ENCODE measurements around a stretch of chr1.

GRCh38 chr1:3089294-3089962 lies 20.4 kb downstream of the PRDM16 start:
- RRBS: 61% methylated on average over 6 of the region's 24 CpGs

DNA sequence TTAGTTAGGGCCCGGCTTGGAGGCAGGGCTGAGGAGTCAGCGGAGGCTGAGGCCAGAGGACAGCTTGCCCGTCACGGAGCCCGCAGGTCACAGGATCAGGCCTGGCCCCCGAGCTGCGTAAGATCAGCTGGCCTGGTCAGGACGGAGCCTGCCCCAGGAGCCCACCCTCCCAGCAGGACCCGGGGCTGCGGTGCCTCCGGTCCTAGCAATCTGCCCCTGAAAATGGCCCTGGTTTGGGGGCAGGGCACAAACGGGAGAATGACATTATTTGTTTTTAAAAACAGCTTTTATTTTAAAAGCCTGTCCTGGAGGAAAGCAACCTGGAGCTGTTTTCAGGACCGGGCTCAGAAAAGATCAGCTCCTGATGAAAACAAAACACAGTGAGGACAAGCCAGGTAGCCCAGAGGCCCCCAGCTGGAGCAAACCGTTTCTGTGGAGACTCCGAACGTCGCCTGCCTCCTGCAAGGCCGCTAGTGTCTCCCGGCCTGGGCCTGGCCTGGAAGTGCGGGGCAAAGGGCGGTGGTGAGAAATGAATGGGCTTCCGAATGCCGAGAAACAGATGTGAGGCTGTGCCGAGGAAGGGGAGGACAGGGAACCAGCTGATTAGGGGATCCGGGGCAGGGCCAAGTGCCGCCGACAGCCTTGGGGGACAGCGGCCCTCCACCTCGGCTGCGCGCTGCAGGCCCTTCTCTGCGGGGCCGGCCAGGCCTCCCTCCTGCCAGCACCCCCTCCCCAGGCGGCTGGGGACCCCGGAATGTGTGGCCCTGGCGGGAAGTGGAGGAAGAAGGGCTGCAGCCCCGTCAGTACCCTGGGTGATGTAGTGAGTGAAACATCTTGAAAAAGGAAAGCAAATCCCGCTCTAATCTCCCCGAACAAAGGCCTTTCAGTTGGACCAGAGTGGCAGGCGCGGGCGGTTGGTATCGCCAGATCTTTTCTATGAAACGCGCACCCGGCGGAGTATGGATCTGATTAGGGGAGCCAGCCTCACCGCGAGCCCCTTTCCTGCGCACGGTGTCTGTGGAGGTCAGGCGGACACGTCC lies 52.4 kb downstream of the PRDM16 start:
- RRBS: 64% methylated on average over 3 of the region's 53 CpGs

- RRBS: 74% methylated on average over 5 of the region's 17 CpGs
Measured at GRCh38 chr1:3213606-3214132, 144.7 kb downstream of the PRDM16 start.

DNA sequence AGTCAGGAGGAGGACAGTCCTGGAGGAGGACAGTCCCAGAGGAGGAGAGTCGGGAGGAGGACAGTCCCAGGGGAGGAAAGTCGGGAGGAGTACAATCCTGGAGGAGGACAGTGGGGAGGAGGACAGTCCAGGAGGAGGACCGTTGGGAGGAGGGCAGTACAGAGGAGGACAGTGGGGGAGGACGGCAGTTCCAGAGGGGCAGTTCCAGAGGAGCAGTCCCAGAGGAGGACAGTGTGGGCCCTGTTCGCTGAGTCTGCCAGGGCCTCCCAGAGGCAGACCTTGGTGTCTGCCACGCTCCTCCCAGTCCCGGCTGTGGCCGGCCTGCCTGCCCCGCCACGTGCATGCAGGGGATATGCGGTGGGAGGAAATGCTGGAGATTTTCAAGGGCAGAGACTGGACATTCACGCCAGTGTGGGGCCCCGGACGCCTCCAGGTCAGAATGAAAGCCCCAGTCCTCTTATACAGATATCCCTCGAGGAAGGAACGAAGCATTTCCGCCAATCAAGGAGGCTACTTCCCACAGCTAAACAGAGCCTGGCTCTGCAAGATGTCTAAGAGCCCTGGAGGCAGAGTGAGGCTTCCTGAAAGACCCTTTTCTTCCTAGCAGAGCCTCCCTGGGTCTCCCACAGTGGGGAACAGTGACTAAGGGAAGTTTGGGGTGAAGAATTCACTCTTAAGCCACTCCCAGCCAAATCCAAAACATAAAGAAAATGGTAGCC lies 183.6 kb upstream of the ARHGEF16 start:
- RRBS: 50% methylated on average over 2 of the region's 17 CpGs

DNA sequence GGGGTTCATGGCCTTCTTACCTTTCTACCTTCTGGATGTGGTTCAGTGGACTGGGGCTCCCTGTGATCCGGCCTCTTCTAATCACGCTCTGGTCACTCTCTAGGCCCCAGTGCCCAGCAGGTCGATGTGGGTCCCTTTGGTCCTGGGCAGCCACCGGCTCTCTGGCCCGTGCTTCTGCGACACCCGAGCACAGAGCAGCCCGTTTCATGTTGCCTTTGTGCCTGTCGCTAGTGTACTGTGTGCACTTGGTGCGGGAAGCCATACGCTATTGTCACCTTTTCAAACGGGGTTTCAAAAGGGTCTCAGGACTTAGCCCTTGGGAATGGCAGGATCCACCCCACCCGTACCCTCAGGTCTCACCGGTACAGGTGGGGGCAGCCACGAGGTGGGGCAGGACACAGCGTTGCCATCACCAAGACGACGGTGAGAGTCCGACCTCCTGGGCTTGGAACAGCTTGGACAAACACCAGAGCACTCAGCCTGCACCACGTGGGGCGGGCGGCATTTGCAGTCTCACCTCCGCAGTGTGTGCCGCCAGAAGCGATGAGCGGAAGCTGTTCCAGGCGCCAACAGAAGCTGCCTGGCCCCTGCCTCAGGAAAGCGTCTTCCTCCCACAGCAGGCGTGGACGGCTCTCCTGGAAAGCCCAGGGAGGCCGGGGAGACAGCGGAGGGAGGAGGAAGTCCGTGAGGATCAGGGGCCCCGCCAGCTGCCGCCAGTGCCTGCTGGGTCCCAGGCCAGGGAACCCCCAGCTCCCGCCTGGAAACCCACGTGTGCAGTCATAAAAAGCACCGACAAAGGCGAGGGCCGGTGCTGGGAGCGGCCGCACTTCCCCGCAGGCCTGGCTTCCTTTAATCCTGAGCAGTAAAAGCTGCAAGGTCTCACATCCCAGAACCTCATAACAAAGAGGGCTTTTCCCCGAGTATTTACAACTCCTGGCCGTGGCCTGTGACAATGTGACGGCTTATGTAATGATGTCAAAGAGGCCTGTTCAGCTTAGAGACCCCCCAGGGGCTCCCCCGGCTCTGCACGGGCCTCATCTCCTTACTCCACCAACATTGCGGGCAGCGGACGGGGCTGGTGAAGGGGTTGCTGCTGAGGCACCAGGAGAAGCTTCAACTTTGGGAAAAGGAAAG lies 131.2 kb upstream of the ARHGEF16 start:
- RRBS: 93% methylated on average over 4 of the region's 51 CpGs

GRCh38 chr1:3393017-3394220 lies 61.0 kb upstream of the ARHGEF16 start:
- RRBS: 9% methylated on average over 28 of the region's 84 CpGs

DNA sequence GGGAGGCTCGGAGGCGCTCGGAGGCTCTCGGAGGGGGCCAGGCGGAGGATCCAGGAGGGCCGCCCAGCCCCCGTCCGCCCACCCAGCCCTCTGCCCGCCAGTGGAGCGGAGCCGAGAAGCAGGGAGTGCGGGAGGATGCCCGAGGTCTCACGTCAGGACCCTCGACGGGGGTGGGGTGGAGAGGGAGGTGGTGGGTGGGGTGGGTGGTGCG lies 60.3 kb upstream of the ARHGEF16 start:
- RRBS: no CpG with 5 or more reads among the region's 17 CpGs

GRCh38 chr1:3623946-3624859 lies 612 bp upstream of the TPRG1L start:
- RRBS: 2% methylated on average over 31 of the region's 74 CpGs

- RRBS: 67% methylated on average over 2 of the region's 35 CpGs
Measured at GRCh38 chr1:3631574-3632448, 7.0 kb downstream of the TPRG1L start.

DNA sequence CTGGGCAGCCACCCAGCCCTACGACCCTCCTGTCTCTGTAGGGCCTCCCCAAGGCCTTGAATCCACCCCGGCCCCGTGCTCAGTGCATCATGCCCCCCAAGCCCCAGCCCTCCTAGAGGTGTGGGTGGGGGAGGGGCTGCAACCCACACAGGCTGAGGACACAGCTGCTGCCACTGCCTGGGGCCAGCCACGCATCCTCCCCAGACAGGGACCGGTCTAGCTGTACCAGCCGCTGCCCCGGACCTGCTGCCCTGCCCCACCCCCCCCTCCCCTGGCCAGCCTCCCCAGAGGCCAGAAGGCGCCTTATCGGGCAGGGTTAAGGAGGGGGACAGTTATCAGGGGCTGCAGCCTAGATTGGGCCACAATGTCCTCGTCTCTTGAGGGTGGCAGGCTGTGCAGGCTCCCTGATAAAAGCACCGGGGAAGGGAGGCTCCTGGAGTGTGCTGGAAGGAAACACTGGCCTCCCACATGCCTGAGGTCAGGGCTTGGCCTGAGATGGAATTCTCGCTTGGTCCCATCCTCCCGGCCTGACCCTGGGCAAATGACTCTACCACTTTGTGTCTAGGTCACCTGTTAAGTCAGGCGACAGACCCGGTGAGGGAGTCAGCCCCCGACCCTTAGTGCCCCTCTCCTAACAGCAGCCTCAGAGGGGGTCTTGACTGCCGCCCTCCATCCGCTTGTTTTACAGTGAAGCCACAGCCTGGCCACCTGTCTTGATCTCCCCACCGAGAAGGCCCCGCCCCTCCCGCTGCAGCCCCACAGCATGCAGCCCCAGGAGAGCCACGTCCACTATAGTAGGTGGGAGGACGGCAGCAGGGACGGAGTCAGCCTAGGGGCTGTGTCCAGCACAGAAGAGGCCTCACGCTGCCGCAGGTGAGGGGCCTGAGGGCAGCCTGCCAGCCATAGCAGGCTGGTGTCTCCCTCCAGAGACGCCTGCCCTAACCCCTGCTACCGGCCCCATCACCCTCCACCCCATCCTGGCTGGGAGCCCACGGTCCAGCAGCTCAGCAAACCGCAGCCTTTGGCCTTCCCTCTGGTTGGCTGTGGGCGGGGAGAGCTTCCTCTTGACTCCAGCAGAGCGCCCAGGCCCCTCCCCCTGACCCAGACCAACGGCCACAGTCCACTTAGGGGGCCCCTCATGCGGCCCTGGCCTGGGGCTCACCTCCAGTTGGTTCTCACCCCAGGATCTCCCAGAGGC lies 2.5 kb downstream of the SMIM1 start:
- RRBS: 35% methylated on average over 5 of the region's 34 CpGs

DNA sequence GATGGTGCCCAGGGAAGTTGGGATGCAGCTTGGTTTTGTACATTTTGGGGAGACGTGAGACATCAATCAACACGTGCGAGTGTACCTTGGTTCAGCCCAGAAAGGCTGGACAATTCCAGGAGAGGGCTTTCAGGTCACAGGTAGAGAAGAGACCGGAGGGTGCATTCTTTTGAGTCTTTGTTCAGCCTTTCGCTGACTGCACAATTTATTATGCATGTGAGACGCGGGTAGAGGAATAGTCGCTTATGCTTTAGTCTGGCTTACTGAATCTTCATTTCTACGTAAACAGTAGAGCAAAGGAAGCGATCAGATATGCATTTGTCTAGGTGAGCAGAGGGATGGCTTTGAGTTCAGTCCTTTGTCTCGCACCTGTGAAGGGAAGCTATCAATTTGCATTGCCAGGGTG lies 499 bp upstream of the LRRC47 start:
- RRBS: no CpG with 5 or more reads among the region's 11 CpGs

DNA sequence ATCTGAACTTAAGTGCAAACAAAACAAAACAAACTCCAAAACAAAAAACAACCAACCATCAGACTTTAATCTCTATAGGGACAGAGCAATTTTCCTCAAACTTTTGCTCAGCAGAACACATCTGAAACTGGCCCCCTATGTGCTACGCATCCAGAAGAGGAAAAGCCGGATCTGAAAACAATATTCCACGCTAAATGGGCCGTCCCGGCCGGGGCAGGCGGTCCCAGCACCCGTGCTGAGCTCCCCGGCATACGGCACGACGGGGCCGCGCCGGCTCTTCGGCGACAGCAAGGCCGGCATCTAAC lies 623 bp downstream of the CEP104 start:
- RRBS: 0% methylated on average over 6 of the region's 18 CpGs

GRCh38 chr1:4127286-4127631 lies 227.2 kb upstream of the C1orf174 start:
- RRBS: no CpG with 5 or more reads among the region's 12 CpGs

GRCh38 chr1:4963089-4963624 lies 308.7 kb downstream of the AJAP1 start:
- RRBS: no CpG with 5 or more reads among the region's 11 CpGs

DNA sequence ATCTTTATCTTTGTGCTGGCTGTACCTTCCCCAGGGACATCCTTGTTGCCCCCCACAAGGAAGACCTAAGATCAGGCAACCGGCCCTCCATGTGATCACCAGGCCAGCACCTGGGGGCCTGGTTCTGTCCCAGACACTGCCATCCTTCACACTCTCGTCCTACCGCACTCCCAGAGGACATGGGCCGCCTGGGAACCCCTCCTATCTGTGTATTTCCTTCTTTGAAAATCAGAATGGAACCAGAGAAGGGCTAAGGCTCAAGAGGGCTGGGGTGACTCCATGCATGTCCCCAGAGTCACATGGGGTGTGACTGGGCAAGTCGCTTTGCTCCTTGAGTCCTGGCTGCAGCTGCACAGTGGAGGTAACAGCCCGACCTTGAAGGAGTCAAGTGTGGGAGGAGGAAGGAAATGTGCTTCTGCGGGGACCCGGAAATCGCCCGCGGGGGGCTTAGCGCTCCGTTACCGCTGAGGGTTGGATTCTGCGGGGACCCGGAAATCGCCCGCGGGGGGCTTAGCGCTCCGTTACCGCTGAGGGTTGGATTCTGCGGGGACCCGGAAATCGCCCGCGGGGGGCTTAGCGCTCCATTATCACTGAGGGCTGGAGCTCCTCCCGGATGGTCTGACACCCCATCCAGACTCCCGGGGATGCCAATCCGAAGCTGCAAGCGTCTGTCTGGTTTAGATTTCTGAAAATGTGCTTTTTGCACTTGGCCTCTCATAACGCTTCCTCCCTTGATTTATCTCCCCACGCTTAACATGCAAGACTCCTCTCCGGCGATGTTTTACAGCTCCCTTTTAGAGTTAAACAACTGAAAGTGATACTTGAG lies 278.9 kb downstream of the NPHP4 start:
- RRBS: 71% methylated on average over 4 of the region's 36 CpGs

DNA sequence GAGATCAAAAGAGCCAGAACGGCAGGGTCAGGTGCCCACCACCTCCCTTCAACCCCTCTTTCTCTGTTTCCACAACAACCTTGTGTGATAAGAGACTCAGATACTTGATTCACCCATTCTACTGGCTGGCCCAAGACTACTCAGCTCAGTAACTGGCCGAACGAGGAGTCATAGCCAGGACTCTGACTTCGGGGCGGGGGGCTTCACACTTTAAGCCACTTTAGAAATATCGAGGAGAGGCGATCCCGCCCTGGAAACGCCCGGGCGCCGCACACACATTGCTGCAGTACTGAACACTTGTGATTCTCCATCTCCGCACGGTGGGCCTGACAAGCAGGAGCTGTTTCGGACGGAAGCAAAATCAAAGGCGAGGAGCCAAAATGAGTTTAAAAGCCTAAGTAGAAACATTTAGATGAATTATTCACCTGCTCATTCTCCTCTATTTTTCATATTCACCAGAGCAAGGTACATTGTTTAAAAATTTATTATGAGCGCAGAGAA lies 182.1 kb downstream of the NPHP4 start:
- RRBS: no CpG with 5 or more reads among the region's 18 CpGs

- RRBS: no CpG with 5 or more reads among the region's 8 CpGs
Measured at GRCh38 chr1:5907969-5908361, 84.3 kb downstream of the NPHP4 start.

DNA sequence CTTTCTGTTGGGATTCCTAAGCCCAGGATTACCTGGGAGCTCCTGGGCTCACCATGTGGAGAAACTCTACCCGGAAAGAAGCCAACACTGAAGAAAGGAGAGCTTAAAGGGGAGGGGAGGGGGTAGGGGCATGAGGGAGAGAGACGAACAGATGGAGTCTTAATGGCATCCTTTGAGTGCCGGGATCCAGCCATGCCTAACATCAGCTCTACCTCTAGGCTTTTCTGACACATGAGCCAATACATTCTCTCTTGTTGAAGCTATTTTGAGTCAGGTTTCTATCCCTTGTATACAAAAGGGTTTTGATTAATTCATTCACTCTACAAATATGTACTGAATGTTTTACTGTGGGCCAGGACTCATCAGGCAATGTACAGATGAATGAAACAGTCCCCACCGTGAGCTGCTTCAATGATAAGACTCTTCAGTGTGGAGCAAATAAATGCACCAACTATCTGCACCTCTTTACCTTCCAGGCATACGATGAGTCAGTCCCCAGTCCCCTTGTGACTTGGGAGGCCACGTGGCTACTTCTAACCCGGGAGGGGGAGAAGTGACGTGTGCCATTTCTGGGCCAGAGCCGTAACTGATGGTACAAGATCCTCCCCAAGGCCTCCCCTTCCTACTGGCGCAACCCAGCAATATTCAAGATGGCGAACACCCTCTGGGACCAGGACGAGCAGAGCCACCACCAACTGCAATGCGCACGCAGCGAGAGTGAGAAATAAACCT lies 74.8 kb downstream of the NPHP4 start:
- RRBS: no CpG with 5 or more reads among the region's 15 CpGs

- RRBS: 85% methylated on average over 4 of the region's 20 CpGs
Measured at GRCh38 chr1:6028134-6028950, 17.3 kb upstream of the KCNAB2 start.

DNA sequence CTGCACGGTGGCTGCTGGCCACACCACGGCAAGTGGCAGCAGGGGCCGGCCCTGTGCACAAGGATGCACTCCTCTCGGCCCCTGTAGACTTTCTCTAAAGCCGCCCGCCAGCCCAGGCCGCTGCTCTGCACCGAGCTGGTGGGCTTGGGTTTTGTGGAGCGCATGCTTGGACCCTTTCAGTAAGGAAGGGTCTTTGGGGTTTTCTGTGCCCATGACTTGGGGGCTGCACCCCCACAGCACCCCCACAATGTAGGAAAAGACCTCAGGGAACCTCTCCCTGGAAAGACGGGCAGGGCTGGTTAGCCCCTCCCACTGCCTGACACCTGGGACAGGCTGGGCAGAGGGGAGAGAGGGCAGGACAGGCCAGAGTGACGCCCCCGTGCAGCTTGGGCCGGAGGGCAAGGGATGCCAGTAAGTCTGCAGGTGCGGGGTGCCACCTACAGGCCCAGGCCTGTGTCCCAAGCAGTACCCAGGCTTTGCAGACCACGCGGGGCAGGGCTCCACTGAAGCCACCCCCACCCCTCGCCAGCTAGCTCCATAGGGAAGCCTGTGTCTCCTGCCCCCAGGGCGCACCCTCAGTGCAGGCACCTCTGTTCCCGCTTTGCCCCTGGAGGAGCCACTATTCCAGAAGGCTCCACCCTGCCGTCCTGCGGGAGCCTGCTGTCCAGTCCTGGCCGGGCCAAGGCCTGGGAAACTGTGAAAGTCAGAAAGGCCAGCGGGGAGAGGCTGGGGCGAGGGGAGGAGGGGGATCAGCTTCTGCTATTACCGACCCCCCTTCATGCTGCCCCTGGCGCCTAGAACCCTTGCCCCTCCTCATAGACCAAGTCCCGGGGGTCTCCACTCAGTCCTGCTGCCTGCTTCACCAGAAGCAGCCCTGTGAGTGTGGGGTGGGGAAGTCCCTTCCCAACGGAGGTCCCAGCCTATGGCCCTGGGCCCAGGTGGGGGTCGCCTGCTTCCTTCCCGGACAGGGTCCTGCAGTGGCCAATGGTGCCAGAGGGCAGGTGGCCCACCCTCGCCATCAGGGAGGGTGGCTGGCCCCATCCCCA lies 54.1 kb downstream of the KCNAB2 start:
- RRBS: 53% methylated on average over 5 of the region's 31 CpGs

All from iris pigment epithelial cell (primary cell).